NB4 (cell line): Measurements from ENCODE around the genes EFCAB11, TTC7B, RPS6KA5 and DGLUCY.

- RRBS = no CpG with 5 or more reads among the region's 2 CpGs
Observed at GRCh38 chr14:89271129-89271265, 146.0 kb downstream of the FOXN3 start.

DNA sequence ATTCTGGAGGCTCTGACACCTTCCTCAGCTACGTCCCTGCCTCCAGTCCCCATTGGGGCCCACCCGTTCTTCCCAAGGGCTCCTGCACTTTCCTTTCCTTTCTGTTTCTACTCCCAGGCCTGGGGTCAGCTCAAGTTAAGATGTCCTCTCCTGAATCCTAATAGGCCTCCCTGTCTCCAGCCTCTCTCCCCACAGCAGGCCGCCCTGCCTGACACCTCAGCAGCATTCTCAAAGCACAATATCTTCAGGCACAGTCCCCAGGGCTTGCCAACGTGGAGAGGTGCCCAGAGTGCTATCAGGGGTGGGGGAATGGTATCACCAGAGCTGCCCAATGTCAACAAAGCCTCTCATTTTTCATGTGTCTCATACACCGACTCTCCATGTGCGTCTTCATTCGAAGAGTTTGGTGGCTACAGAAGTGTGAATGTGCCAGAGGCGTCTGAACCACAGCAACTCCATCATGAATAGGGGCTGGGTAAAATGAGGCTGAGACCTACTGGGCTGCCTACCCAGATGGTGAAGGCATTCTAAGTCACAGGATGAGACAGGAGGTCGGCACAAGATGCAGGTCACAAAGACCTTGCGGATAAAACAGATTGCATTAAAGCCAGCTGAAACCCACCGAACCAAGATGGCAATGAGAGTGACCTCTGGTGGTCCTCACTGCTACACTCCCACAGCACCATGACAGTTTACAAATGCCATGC, 122.9 kb downstream of the FOXN3 start:
- RRBS = no CpG with 5 or more reads among the region's 11 CpGs

DNA sequence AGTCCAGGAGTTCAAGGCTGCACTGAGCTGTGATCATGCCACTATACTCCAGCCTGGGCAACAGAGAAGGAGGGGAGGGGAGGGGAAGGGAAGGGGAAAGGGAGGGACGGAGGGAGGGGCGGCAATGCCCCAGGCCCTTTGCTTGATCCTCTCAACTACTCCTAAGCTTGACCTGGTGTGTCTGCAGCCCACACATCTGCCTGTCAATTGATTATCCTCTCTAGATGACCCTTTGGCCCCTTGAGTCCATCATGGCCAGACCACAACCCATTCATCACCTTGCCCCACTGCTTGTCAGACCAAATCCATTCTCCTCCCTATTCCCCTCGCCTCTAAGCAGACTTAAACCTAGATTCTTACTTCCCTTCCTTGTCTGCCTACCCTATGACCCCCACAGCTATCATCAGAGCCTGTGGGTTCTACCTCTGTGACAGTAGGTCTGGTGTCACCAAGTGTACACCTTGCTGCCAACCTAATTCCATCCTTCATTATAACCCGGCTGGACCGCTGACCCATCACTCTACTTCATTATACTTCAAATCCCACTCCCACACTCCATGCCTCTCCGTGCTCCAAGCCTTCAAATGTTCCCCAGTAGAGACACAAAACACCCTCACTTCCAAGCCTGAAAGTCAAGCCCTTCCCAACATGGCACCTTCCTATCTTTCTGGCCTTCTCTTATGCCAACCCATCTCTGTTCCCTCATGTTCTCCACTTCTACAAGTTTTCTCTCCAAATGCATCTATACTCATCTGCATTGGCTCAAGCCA, 35.1 kb downstream of the FOXN3 start:
- RRBS = no CpG with 5 or more reads among the region's 6 CpGs

DNA sequence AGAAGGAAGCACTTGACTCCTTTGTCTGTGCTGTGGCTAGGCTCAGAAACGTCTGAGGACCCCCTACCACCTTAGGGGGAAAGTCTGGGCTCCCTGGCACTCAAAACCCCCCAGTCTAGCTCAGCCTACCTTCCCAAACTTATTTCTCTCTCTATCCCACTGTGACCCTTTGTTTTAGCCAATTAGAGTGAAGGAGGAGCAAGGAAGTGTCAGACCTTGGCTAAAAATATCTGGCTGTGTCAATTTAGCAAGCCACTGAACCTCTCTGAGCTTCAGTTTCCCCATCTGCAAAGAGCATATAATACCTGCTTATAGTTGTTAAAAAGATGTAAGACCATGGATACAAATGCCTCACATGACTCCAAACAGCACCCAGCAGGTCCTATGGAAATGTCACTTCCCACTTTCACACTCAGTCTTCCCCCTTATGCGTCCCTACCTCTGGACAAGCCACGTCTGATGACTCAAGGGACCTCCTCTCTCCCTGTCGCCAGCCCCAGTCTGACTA, 19.5 kb downstream of the FOXN3 start:
- RRBS = no CpG with 5 or more reads among the region's 4 CpGs

- RRBS = no CpG with 5 or more reads among the region's 4 CpGs
Observed at GRCh38 chr14:89402301-89402825, 14.7 kb downstream of the FOXN3 start.

- RRBS = no CpG with 5 or more reads among the region's 7 CpGs
Observed at GRCh38 chr14:89427434-89427841, 10.4 kb upstream of the FOXN3 start.

DNA sequence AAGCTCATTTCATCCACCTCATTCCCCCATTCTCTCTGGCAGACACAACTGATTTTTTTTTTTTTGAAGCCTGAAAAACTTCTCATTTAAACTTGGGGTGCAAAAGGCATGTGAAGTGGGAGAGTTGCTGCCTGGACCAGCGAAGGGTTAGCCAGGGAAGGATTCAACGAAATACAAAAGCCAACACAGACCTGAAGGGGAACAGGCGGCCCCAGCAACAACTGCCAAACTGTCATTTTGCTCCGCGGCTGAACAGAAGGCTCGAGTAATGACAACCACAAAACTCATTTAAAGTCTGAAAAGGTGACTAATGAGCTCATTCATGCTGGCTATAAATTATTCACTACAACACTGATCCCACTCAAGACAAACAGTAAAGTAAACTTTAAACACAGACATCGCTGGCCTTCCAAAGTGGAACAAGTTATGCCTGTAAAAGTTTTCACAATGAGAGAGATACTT, 12.5 kb upstream of the FOXN3 start:
- RRBS = no CpG with 5 or more reads among the region's 7 CpGs

DNA sequence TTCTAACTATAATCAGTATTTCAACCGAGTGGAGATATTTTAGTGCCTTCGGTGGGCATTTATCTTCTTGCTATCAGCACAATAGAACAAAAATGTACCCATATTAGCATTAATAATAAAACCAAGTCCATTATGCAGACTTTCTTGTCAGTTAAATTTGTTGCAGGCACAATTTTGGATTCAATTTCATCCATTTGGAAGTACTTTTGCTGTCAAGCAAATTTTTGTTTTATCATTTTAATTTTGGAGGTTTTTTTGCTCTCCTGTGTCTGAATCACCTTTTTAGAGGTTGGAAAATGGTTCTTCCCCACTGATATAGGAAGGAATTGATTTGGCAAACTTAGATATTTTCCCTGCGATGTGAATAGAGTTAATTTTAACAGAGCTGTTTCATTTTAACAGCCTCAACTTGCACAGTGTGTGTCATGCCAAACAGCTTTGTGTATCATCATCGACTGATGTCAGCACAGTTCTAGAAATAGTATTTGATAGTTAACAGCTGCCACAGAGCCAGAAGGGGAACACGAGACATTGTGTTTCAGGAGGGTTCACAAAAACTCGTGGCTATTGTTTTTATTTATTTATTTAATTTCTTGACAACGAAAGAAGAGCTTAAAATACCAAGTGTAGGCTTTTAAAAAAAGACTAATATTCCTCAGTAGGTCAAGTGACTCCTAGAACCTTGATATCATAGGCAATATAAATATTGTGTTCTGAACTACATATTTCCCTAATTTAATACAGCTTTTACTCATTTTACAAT, 243.1 kb upstream of the FOXN3 start:
- RRBS = no CpG with 5 or more reads among the region's 7 CpGs

DNA sequence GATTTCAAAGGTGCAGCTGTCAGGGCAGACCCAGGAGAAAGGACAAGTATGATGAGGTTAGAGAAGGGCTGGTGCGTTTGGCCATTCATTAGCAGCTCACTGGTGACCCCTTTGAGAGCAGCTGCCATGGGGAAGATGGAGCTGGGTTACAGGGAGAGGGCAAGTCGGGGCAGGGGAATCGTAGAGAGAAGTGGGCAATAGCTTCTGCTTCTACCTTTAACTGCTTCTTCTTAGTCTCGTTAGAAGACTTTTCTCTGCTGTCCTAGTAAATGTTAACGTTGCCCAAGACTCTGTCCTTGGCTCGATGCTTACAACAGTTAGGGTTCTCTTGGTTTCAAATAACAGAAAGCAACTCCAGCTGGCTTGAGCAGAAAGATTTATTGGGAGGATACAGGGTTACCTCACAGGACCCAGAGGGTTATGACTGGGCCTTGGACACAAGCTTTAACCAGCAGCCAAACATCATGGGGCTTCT, 161.6 kb downstream of the EFCAB11 start:
- RRBS = no CpG with 5 or more reads among the region's 6 CpGs

DNA sequence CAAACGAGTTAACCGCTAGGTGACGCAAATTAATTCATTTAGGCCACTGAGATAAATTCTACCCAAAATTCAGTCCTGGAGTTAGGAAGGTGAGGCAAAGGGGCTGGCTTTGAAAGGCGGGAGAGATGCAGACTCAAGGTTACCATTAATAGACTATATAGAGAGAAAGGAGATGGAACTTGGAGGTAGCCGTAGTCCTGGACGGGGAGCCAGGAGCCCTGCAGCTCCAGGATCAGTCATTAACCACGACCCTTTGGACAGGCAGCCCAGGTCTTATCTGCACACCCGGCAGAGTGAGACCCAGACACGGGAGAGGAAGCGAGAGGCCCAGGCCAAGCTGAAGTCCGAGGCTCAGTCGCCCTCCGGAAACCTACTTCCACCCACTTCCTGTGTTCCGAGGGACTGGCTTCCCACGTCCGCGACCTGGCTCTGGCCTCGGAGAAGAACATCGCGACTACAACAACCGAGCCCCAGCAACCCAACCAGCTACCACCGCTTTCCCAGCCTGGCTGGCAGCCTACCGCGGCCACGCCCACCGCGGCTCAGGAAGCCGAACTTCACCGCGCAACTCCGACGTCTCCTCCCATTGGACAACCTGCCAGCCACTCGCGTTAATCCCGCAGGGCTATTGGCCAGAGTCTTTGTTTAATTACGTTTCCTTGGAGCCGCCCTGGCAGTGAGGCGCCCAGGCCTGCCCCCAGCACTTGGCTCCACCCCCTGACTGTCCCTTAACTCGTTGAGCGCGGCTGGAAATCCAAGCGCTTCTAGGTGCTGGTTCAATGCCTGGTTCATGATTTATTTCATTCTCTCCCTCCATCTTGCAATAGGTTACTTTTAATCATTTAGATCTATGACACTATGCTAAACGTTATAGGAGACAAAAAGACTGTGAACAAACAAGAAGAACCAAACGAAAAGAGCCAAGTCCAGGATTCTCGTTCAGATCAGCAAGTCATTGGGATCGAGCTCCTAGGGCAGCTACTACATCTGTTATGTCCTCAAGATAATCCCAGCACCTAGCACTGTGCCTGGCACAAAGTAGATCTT, at the start of gene EFCAB11:
Gene EFCAB11 (minus strand): TSS at position 519 of the 1,047 bp plus-strand sequence.
- RRBS = 1% methylated on average over 6 of the region's 46 CpGs

DNA sequence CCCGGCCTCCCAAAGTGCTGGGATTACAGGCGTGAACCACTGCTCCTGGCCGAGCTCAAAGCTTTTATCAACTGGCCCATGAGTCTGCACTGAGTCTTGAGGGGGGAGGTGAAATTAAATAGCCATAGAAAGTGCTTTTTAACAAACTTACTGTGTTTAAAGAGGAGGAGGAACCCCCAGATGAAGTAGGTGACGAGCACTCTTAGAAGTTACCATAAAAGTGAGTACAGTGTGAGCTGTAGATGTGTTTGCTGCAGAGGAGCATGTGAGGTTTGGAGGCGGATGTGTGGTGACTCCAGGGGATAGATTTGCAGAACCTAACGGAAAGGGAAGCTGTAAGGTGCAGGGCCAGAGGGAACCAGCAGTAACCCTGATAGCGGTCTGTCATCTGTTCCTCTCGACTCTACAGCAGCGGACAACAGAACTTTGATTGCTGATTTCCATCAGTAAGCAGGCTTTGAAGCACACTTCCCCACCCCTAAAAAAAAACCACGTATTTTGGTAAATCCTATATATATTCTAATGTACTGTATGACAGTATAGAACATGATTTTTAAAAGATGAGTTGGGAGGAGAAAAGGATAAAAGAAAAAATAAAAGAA, 5.2 kb downstream of the CALM1 start:
- RRBS = no CpG with 5 or more reads among the region's 10 CpGs

- RRBS = no CpG with 5 or more reads among the region's 6 CpGs
Observed at GRCh38 chr14:90404959-90405286, 8.1 kb downstream of the CALM1 start.

DNA sequence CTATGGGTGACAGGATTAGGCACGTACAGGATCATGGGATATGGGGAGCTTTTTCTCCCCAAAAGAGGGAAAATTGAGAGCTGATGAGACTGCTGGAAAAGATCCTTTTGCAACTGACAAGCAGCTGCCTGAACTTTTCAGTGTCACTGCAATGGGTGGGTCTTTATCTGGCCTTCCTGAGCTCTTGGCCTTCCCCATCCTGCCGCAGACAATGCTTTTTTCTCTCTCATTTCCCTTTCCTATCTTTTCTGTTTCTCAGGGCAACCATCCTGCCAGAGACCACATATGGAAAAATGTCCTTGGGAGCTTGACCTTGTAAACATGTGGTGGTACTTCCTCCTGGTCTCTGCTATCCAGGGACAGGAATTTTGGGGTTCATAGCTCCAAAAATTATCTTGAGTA, 75.8 kb downstream of the CALM1 start:
- RRBS = no CpG with 5 or more reads among the region's 2 CpGs

DNA sequence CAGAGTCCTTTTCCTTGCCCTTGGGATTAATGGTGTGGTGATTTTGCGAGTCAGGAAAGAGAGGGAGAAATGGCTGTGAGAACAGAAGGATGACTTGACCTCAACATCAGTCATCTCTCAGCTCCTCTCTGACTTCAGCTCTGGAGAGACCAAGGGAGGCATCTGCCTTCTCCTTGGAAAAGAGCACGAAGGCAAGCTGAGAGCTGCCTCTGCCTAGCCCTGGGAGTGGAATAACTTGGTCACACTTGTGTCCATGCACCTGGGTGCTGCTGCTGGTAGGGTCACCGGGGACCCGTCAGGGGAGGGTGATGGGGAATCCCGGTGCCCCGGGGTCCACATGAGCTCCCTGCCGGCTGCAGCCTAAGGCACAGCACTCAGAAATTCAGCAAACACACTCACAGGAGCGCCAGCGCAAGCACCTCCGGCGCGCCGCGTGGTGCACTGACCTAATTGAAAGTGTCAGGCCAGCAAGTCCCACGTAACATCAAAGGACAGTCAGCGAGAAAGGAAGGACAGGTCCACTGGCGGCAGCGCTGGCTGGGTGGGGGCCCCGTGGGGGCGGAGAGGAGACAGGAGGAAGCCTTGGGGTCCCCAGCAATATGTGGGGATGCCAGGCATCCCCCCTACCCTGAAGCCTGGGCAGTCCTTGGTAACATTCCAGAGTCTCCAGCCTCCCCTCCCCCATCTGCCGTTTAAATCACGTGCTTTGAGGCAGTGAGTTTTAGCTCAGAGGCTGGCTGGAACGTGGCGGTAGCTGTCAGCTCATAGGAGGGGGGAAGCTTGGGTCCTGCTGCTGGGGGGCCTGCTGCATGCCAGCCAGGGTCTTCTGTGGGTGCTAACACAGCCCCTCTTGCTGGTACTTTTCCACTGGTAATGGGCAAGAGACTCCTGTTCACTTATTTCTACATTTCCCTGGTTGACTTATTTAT, 159.1 kb downstream of the CALM1 start:
- RRBS = 91% methylated on average over 4 of the region's 24 CpGs

DNA sequence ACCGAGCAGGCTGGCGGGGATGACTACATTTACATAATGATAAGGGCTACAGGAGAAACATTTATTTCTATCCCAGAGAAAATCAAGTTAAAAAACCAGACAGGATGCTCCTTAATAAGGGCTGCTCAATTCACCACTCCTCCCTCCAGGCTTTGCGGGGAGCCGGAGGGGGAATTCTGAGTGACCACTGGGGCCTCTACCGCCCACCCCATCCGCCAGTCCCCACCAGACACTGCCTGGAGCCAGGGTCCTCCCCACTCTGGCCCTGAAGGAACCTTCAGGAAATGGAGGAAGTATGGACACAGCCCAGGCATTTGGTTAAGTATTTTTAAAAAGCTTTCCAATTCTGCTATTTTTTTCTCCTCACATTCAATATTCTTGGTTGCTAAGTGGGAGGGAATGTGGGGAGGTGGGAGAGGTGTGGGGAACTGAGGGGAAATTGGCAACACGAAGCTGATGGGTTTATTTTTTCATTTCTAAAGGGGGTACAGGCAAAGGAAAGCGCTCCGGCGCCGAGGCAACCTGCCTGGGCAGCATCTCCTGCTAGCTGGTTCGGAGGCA, 200.5 kb downstream of the TTC7B start:
- RRBS = no CpG with 5 or more reads among the region's 12 CpGs

- RRBS = 4% methylated on average over 43 of the region's 99 CpGs
Observed at GRCh38 chr14:90816079-90817076, at the start of gene TTC7B. TSS of gene TTC7B (minus strand) at chr14:90816430.

DNA sequence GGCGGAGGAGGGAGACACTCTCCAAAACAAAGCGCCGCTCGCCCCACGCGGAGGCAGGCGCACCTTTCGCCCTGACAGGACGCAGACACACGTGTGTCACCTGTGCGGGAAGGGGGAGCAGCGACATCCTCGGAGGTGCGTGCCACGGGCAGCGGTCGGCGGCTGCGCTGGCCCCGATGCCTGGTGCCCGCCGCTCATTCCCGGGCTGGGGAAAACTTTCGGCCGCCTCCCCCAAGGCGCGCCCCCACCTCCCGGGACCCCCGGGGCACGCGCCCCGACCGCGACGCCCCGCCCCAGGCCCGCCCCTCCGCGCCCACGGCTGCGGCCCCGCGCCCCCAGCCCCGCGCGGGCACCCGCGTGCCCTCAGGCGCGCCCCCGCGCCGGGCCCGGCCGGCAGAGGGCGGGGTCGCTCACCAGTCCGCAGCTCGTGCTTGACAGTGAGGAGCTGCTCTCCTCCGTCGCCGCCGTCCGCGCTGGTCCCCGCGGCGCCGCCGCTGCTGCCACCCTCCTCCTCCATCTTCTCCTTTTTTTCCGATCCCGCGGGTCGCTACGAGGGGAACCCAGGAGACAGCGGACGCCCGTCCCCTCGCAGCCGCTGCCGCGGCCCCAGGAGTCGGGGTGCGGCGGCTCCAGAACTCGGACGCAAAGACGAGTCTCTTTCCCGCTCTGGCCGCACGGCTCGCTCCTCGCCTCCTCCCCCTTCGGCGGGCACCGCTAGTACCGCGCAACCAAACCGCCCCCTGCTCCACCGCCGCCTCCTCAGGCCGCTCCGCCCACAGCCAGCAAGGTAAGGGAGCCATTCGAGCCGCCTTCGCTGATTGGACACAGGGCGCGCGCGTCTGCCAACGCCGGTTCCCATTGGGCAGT, at the start of gene RPS6KA5:
Gene RPS6KA5 (minus strand): TSS at position 724 of the 867 bp plus-strand sequence.
- RRBS = 2% methylated on average over 6 of the region's 112 CpGs

DNA sequence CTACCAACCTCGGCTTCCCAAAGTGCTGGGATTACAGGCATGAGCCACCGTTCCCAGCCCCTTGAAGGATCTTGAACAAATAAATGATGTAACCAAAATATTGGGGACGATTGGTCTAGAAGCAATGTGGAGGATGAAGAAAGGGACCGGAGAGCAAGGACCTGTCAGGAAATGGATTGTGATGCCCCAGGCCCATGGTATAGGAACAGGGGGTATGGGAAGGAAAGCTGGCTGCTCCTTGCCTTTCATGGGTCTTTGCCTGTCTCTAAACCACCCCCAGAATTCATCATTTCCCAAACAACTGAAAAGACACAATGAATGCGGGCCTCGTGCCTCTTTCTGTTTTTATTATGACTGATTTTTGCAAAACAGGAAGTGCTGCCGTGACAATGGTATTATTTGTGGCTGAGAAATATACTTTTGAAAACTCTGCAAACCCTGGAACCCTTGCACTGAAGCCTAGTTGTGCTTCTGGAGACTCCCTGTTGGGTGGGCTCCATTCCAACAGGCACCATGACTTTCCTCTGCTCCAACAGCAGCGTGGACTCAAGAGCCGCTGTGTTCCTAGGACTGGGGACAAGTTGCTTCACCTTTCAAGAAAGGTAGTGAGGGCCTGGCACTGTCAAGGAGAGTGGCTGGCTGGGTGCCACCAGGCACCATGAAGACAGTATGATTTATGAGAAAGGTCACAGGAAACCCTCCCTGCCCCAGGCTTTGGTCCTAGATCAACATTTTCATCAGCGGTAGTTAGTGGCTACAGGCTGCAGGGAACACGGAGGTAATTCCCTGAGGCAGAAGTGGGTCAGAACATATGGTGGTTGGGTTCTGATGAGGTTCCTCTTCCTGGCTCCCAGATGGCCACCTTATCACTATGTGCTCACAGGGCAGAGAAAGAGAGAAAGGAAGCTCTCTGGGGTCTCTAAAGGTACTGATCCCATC, 4.8 kb upstream of the DGLUCY start:
- RRBS = no CpG with 5 or more reads among the region's 11 CpGs

- RRBS = no CpG with 5 or more reads among the region's 21 CpGs
Observed at GRCh38 chr14:91113926-91114959, at the start of gene DGLUCY. TSS of gene DGLUCY (plus strand) at chr14:91114073.

DNA sequence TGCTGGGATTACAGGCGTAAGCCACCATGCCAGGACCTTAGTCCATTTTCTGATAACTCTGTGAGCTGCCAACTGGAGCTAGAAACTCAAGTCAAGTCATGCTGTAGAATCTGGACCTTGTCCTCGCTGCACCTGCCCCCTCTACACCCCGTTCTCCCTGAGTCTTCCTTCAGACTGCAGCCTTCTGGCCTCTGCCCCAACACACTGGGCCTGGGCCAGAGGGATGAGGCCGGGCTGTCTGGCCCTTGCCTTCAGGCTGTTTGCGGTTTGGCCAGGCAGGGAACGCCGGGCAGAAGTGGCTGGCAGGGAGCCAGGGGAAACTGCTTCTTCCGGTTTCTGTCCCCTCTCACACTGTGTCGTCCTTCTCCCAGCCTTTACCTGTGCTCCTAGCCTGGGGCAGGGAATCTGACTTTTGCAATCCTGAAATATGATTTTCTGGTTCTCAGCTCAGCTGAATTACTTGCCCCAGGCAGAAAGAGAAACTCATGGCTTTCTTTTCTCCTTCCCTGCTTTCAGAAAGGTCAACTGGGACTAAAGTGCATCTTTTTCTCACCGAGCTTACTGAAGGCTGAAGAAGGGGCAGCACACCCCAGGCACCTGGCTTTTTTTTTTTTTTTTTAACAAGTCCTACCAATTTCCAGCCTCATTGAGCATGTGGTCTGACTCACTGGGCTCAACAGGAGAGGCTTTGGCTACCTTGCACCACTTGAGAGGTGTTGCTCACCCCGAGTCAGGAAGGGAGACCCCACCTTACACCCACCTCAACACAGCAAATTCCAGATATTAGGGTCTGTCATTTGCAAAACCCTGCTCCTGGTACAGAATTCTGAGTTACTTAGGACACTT, 13.7 kb downstream of the DGLUCY start:
- RRBS = 97% methylated on average over 4 of the region's 11 CpGs